ENCODE measurements around the gene TPO.

GRCh38 chr2:234366-234770 is 29.5 kb downstream of the SH3YL1 start:
- CAGE, long polyA plus RNA = no peak
- RRBS = no CpG with 5 or more reads among the region's 5 CpGs

DNA sequence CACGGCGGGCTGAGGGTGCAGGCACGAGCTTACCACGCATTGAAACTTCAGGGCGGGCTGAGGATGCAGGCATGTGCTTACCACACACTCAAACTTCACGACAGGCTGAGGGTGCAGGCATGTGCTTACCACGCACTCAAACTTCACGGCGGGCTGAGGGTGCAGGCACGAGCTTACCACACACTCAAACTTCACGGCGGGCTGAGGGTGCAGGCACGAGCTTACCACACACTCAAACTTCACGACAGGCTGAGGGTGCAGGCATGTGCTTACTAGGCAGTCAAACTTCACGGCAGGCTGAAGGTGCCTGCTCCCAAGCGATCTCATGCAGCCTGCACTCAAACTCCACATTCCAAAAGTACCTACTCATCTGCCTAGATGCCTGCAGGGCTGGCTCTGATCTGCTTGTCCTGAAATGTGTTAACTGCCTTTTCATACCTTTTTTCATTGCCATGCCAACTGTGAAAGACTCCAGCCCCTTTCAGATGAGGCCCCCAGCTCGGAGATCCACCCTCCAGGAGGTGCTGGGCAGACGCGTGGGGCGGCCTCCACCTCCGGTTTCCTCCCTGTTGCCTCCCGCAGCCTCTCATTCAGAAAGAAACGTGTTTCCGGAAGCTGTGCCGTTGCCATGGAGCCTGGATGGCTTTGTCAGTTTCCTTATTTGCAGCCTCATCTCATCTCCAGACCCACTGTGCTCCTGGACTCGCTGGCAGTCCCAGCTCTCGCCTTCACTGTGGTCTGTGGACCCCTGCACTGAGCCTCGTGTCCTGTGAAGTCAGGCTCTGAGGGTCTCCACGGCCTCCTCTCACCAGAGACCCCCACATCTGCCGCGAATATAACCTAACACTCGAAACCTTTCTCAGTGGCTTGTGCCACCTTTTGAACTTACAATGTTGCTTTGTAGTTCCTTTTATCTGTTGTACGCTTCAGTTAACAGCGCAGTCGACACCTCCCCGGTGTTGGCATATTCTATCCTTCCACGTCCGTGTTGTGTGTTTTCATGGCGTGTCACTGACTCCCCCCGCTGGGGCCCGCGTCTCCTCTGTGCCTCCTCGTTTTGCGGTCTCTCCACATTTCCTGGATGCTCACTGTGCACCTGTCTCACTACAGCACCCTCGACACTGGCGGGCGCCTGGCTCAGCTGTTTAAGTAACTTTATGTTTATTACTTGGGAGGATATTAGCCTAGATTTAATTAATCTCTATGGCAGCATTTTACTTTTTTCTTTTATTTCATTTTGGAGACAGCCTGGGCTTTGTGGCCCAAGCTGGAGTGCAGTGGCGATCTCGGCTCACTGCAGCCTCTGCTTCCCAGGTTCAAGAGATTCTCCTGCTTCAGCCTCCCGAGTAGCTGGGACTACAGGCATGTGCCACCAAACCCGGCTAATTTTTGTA is 106.1 kb upstream of the ALKAL2 start:
- CAGE, long polyA plus RNA = no peak
- RRBS = 7% methylated on average over 3 of the region's 51 CpGs

DNA sequence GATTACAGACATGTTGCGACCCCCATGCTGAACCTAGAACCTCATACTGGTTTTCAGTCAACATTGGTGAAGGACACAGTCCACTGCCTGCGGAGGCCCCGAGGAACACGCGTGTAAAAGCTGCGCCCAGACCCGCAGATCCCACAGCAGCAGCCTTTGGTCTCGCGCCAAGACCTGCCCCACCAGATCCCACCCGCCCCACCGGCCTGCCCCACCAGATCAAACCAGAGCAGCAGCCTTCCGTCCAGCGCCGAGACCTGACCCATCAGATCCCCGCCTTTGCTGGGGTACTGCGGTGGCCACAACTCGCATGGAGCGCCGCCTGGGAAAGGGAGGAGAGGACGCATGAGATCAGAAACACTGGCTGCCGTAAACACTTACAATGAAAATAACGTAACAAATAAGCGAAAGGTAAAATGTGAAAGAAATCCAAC is 173.6 kb downstream of the TMEM18 start:
- CAGE, long polyA plus RNA = no peak
- RRBS = no CpG with 5 or more reads among the region's 23 CpGs

- CAGE, long polyA plus RNA = no peak
- RRBS = 89% methylated on average over 12 of the region's 31 CpGs
Measured at GRCh38 chr2:635807-636388, 41.3 kb downstream of the TMEM18 start.

DNA sequence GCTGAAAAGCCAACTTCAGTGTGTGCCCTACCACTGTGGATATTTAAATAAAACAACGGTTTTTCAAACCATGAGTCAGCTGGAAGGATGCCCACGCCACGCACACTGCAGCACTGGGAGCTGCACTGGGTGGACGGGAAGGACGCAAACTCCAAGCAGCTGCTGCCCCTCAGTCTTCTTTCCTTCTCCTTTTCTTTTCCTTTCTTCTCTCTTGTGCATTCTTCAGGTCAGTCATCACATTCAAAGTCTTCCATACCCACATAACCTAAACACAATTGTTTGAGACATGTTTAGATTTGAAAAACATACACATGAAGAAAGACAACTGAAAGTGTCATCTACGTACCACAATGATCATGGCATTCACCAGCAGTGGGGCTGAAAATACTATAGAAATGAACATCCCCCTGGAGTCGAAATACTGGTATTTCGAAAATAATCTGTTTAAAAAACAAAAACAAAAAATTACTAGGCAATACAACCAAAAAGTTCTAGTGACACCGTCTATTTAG is 7.7 kb downstream of the TMEM18 start:
- CAGE, long polyA plus RNA = no peak
- RRBS = no CpG with 5 or more reads among the region's 9 CpGs

- CAGE, long polyA plus RNA = no peak
- RRBS = no CpG with 5 or more reads among the region's 14 CpGs
Measured at GRCh38 chr2:741632-742165, 64.5 kb upstream of the TMEM18 start.

GRCh38 chr2:909484-910574 is 40.8 kb upstream of the SNTG2 start:
- CAGE, long polyA plus RNA = no peak
- RRBS = 94% methylated on average over 3 of the region's 37 CpGs

DNA sequence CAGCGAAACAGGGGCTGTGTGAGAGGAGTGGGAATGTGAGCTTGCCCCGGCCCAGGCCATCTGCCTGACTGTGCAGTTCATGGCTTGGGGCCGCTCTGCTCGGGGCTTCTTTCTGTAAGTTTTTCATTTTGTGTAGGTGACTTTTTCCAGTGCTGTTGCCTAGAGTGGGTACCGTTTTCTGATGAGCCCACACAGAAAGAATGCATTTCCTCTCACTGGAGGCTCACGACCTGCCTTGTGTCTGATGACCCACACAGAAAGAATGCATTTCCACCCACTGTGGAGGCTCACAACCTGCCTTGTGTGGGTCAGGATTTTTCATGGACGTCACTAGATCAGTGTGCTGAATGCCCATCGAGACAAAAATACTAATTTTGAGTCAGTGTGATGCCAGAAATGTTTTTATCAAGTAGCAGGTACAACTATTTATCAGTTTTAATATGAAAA is 104.6 kb downstream of the SNTG2 start:
- CAGE, long polyA plus RNA = no peak
- RRBS = no CpG with 5 or more reads among the region's 8 CpGs

GRCh38 chr2:1170122-1170811 is 219.6 kb downstream of the SNTG2 start:
- CAGE, long polyA plus RNA = no peak
- RRBS = no CpG with 5 or more reads among the region's 20 CpGs

DNA sequence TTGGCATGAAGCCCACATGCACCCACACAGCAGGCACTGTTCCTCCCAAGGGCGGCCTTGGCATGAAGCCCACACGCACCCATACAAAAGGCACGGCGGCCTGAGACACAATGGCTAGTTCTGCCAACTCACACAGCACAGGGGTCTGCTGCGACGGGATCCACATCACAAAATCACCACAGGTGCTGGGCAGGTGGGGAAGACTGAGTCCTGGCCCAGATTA is 46.6 kb upstream of the TPO start:
- CAGE, long polyA plus RNA = no peak
- RRBS = no CpG with 5 or more reads among the region's 6 CpGs

- CAGE, long polyA plus RNA = no peak
- RRBS = no CpG with 5 or more reads among the region's 21 CpGs
Measured at GRCh38 chr2:1412863-1413889, at the start of gene TPO. Gene TPO (plus strand): TSS chr2:1413463.

DNA sequence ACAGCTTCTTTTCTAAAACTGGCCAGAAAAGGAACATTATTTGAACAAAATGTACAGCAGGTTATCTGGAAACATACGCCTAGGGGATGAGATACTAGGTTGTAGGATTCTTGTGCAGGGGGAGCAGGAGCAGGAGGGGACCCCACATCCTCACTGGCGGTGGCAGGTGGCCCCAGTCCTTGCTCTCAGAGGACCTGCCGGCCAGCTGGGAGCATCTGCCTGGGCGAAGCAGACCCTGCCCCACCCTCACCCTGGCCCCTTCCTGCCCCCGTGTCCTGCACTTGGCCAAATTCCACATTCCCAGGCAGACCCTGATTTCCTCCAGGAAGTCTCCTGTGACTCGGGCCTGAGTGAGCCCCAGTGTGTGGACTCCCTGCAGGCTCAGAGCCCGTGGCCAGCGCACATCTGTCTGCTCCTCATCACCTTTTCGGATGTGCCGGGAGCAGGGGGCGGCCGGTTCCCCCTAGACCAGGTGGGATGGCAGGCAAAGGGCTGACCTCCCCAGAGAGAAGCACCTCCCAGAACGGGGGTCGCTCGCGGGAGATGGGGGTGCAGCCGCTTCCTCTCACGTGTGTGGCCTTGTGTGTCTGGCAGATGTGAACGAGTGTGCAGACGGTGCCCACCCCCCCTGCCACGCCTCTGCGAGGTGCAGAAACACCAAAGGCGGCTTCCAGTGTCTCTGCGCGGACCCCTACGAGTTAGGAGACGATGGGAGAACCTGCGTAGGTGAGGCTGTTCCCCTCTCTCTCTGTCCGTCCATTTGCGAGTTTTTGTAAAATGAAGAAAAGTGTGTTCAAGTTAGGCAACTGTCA is 90.3 kb downstream of the TPO start:
- CAGE, long polyA plus RNA = no peak
- RRBS = no CpG with 5 or more reads among the region's 30 CpGs

GRCh38 chr2:1560932-1561318 is 147.7 kb downstream of the TPO start:
- CAGE, long polyA plus RNA = no peak
- RRBS = no CpG with 5 or more reads among the region's 6 CpGs

DNA sequence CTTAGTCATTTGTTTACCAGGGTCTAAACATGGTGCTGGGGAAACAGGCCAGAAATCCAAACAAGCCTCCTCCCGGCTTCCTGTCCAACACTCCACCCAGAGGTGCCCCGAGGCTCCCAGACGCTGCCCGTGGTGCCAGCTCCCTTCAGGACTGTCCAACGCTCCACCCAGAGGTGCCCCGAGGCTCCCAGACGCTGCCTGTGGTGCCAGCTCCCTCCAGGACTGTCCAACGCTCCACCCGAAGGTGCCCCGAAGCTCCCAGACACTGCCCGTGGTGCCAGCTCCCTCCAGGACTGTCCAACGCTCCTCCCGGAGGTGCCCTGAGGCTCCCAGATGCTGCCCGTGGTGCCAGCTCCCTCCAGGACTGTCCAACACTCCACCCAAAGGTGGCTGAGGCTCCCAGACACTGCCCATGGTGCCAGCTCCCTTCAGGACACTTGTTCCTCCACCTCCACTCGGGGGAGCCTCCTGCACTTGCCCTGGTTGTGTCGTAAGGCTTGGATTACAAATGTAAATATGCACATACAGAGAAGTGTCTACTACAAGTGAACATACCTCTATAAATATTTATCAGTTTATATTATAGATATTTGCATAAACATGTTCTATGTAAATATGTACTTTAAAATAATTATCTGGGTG is 143.4 kb downstream of the PXDN start:
- CAGE, long polyA plus RNA = no peak
- RRBS = no CpG with 5 or more reads among the region's 16 CpGs

- CAGE, long polyA plus RNA = no peak
- RRBS = no CpG with 5 or more reads among the region's 13 CpGs
Measured at GRCh38 chr2:1626178-1626711, 118.1 kb downstream of the PXDN start.

GRCh38 chr2:1631541-1632215 is 112.6 kb downstream of the PXDN start:
- CAGE, long polyA plus RNA = no peak
- RRBS = no CpG with 5 or more reads among the region's 6 CpGs

- CAGE, long polyA plus RNA = no peak
- RRBS = no CpG with 5 or more reads among the region's 20 CpGs
Measured at GRCh38 chr2:1632216-1633028, 111.9 kb downstream of the PXDN start.

GRCh38 chr2:1633029-1633898 is 111.1 kb downstream of the PXDN start:
- CAGE, long polyA plus RNA = no peak
- RRBS = no CpG with 5 or more reads among the region's 24 CpGs

- CAGE, long polyA plus RNA = no peak
- RRBS = no CpG with 5 or more reads among the region's 15 CpGs
Measured at GRCh38 chr2:1640501-1641157, 103.7 kb downstream of the PXDN start.

DNA sequence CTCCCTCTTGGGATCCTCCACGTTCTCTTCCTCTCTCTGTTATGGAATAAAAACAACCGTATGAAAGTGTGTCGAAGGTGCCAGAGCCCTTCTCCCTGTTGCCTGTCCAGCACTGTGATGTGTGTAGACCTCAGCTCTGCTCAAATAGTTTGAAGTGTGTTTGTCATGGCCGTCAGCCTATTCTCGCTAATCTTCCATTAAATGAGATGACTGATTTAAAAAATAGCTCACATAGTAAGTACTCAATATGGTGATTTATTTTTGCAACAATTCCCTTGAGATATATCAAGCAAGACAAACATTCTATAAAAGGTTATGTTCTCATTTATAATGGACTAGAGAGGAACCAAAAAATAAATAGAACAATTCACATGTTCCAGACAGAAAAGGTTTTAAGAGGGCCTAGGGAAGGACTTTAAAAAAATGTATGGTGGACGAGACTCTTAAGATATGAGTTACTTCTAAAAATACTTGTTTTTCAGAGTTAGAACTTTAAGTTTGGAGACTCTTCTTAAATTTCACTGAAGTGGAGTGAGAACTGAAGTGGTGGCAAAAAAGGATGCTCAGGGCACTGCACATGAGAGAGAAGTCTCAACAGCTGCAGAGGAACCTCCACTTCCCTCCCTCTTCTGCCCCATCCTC is 84.2 kb upstream of the PXDN start:
- CAGE, long polyA plus RNA = no peak
- RRBS = no CpG with 5 or more reads among the region's 6 CpGs

All from mammary epithelial cell (primary cell).